CMK (cell line): ENCODE data around the genes ACLY, DNAJC7 and KCNH4.

DNA sequence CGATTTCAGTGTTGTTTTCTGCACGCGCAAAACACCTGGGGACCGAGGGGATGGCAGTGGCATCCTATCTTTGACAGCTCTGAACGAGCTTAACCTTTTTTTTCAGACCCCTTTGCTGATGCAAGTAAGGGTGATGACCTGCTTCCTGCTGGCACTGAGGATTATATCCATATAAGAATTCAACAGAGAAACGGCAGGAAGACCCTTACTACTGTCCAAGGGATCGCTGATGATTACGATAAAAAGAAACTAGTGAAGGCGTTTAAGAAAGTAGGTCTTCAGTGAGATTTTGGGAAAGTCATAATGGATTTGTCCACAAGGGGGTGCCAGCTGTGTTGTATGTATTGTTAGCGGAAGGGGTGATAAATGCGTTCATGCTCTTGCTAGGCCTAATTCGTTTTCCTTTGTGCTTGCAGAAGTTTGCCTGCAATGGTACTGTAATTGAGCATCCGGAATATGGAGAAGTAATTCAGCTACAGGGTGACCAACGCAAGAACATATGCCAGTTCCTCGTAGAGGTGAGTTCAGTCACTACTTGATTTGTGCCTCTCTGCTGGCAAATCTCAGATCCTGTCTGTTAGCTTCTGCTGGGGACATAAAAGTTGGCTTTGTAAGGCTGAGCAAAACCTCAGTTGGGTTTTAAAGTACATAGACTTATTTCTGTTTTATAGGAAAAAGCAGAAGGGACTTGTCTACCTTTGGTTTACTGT is 1.1 kb downstream of the EIF1 start:
- RRBS = no CpG with 5 or more reads among the region's 15 CpGs

DNA sequence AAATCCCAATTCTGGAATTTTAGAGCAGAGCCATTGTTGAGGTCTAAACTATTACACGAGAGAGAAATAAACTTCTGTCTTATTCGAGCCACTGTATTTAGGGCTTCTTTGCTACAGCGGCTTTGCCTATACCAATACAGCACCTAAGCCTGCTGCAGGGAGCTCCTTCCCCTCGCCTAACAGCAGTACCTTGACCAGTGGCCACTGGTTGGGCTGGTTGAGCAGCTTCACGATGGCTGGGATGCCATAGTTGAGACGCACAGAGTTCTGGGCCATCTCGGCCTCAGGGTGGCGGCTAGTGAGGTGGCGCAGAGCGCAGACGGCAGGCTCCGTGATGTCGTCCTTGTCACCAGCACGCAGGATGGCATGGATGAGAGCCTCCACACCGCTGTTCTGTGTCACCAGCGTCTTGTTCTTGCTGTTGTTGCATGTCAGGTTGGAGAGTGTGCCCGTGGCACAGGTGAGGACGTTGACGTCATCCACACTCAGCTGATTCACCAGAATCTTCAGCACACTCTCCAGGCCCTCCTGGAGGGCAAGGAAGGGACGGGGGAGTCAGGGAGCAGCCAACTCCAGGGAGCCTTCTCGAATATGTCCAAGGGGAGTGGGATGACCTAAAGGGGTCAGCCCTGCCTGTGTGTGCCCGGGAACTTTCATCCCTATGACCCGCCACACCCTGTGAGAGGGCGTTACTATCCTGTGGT is 23.6 kb downstream of the JUP start:
- RRBS = no CpG with 5 or more reads among the region's 24 CpGs

- RRBS = no CpG with 5 or more reads among the region's 21 CpGs
These were observed 6.4 kb upstream of the JUP start for GRCh38 chr17:41792610-41793683.

GRCh38 chr17:41801395-41801891 is 10.3 kb downstream of the P3H4 start:
- RRBS = no CpG with 5 or more reads among the region's 10 CpGs

DNA sequence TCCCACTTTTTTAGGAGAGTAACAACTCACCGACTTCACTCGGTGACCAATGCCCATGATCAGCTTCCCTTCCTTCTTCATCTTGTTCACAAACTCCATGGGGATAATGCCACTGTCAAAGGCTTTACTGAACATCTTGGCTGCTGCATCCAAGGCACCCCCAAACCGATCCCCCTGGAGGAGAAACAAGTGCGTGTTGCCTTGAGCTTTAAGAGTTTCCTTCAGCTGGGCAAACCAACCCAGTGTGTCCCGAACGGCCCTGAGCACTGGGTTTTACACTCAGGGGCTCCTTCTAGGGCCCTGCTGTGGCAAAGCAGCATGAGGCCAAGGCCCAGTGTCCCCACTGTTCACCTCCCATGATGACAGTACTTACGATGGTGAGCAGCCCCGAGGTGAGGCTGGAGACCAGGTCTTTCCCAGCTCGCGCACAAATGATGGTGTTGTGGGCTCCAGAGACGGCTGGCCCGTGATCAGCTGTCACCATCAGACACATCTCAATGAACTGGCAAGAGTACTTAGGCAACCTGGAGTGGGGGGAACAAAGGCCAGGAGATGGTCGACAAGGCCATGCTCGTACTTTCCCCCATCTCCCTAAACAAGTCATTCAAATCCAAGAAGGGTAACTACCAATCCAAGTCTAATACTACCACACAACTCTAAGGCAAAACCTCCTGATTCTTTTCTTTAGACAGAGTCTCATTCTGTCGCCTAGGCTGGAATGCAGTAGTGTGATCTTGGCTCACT is 6.6 kb upstream of the KLHL11 start:
- RRBS = no CpG with 5 or more reads among the region's 15 CpGs

- RRBS = no CpG with 5 or more reads among the region's 7 CpGs
These were observed 23.4 kb downstream of the ACLY start for GRCh38 chr17:41895209-41895804.

DNA sequence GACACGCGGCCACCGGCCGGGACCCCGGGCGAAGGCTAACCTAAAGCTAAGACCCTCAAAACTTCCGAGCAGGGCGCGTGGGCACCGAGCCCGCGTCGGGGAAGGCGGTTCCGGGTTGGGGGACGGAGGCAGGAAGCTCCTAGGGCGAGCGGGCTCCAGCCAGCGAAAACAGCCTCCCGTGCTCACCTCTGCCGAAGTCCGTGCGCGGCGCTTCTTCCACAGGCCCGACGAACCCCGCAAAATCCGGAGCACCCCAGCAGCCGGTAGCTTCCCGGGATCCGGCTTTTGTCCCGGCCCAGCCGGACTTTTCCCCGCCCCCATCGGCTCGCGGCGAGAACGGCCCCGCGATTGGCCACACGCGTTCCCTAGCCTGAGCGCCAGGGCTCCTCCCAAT is at the start of gene ACLY:
Gene ACLY, minus strand, starts transcription at position 258 of the 394 bp plus-strand sequence.
- RRBS = 1% methylated on average over 8 of the region's 45 CpGs

- RRBS = no CpG with 5 or more reads among the region's 9 CpGs
These were observed 5.6 kb downstream of the CNP start for GRCh38 chr17:41972120-41972716.

DNA sequence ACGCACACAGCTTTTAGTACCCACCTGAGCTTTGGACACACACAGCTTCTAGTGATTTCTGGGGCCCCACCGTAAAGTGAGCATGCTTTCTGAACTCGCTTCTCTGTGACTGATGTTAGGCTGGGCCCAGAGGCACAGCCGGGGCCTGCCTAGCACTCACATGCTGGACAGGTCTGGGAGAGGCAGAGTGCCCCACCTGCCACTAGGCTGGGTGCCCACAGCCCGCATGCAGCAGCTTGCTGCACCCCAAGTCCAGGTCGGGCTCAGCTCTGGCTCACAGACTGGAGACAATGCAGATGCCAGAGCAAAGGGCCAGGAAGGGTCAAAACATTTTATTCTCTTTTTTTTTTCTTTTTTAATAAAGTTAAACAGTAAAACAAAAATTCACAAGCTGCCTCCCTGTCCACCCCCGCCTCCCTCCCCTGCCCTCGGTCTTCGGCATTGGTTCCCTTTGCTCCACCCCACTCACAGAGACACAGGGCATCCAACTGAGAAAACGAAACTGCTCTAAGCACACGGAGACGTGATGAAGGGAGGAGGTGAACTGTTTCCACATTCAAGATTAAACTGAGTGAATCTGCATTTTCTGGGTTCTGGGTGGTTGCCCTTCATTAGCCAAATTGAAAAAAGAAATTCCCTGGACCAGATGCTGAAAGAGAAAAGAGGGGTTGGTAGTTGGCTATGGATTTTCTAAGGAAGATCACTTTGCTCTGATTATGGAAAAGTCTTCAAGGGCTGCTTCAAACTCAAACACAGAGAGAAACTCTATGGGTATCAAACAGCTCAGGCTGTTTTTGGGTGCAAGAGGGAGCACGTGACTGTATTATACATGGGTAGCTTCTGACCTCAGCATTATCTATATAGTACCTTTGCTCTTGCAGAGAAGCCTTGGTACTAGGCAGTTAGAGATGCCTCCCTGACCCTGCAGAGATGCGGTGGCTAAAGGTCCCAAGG is 9.8 kb downstream of the CNP start:
- RRBS = no CpG with 5 or more reads among the region's 14 CpGs

DNA sequence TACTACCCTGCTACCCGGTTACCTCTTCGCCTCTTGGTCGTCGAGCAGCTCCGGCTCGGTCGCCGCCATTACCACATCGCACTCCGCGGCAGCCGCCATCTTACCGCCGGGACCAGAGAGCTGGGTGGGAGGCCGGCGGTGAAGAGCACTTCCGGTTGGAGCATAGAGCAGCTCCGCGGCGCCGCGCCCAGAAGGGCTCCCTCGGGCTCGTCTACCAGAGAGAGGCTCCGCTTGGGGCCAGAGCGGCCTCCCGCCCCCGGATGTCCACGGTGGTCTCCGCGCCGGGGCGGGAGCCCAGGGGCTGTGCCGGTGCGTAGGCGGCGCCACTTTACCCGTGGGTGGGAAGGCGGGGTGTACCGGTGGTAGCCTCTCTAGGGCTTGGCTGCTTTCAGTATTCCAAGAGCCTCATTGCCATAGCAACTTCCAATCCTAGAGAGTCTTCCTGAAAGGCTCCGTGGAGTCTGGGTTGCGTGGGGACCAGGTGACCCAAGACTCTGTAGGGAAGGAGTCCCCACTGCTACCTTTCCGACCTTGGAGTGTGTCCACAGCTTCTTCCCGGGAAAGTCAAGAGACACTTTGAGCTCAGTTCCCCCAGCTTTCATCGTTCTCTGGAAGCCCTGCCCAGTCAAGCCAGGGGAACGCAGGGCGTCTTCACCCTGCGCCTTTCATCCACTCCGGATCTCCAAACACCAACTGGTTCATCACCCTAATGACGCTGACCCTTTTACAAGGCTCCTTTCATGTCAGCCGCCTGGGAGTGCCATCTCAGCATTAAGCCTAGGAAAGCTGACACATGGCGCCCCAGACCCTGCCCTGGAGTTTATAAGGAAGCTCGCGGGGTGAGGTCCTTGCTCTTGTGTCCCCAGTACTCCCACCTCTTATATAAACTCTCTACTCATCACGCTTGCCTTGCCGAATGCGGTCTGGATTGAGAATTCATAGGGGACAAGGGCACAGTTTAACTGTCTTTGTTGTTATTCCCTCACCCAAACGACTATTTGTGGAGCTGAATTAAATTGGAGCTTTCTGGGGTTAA is at the start of gene DNAJC7:
Gene DNAJC7, minus strand, starts transcription at position 122 of the 1,036 bp plus-strand sequence.
- RRBS = 1% methylated on average over 34 of the region's 58 CpGs

- RRBS = no CpG with 5 or more reads among the region's 3 CpGs
These were observed 4.2 kb downstream of the NKIRAS2 start for GRCh38 chr17:42024057-42024472.

GRCh38 chr17:42088025-42088763 is 10.1 kb downstream of the ZNF385C start:
- RRBS = 82% methylated on average over 5 of the region's 18 CpGs

GRCh38 chr17:42180776-42181159 is at the start of gene KCNH4:
KCNH4 (minus strand) TSS chr17:42181142.
- RRBS = 80% methylated on average over 8 of the region's 40 CpGs

- RRBS = no CpG with 5 or more reads among the region's 10 CpGs
These were observed 22.4 kb downstream of the STAT5A start for GRCh38 chr17:42310637-42311156.

- RRBS = no CpG with 5 or more reads among the region's 18 CpGs
These were observed 49.1 kb downstream of the STAT5A start for GRCh38 chr17:42337317-42337898.

- RRBS = no CpG with 5 or more reads among the region's 4 CpGs
These were observed 17.0 kb downstream of the ATP6V0A1 start for GRCh38 chr17:42475680-42476105.

DNA sequence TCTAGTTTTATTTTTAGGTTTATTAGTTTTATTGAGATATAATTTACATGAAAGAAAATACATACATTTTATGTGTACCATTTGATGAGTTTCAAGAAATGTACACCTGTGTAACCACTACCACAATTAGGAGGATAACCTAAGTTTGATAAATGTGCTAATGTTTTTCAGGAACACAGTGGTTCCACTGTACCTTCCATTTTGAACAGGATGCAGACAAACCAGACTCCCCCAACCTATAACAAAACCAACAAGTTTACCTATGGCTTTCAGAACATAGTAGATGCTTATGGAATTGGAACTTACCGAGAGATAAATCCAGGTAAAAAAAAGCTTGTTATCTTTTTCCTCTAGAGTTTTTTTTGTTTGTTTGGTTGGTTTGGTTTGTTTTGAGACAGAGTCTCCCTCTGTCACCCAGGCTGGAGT is 31.7 kb downstream of the ATP6V0A1 start:
- RRBS = no CpG with 5 or more reads among the region's 1 CpG

DNA sequence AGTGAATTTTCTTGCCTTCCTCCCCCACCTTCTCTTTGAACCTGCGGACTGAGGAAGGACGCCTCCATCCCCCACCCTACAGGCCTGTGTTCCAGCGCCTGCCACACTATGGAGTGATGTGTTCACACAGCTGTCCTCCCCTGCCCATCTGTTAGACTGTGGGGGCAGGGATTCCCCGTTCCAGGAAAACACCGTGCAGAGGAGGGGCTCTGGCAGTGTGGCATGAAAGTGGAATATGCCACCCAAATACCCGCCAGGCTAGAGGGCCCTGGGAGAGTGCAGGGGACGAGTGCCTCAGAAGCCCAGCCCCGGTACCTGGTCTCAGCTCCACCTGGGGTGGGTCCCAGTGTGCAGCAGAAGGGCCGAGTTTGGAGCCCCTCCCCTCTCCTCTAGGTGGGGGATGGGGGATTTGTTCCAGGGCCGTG is 898 bp downstream of the NAGLU start:
- RRBS = no CpG with 5 or more reads among the region's 10 CpGs